Calu3 (cell line): Measurements from ENCODE around the gene N4BP1.

GRCh38 chr16:35598810-35599559 is 2139.6 kb downstream of the TP53TG3F start:
- PRO-cap, result no peak

DNA sequence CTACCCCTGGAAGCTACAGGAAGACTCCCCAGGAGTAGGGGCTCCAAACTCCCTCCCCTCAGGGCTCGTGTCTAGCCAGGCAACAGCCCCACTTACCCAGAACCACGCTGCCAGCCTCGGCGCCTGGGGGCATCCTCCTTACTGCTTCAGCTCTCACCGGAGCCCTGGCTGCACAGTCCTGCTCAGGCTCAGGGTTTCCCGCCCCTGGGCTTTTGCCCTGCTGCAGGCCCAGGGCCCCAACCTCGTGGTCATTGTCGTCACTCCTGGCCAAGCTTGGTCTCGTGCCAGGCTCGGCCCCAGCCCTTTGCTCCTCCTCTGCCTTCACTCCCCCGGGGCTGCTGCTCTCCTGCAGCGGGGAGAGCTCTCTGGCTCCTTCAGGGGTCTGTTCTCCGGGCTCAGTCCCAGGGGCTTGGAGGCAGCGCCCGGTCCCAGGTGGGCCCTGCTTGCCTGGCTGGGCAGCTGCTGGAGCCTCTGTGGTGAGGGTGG is 16.0 kb downstream of the MYLK3 start:
- PRO-cap, result no peak

- PRO-cap, result no peak
These were observed 1.2 kb downstream of the C16orf87 start for GRCh38 chr16:46829784-46830268.

- PRO-cap, result no peak
These were observed 11.6 kb downstream of the GPT2 start for GRCh38 chr16:46895479-46896391.

DNA sequence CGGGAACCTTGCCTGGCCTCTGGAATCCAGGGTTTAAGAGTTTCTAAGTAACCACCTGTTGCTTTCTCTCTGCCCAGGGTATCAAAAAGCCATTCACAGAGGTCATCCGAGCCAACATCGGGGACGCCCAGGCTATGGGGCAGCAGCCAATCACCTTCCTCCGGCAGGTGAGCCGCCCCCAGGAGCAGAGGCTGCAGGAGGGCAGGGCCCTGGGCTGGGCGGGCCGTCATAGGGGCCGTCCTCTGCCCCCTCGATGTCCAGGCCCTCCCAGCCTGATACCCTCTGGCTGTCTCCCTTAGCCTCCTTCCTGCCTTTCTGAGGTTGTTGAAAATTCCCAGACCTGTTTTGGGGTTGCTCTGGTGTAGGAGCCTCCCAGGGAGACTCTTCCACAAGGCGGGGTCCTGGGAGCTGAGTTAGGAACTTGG is 13.4 kb downstream of the GPT2 start:
- PRO-cap, result no peak

- PRO-cap, result no peak
These were observed 38.1 kb downstream of the GPT2 start for GRCh38 chr16:46922068-46922939.

- PRO-cap, result no peak
These were observed 16.8 kb downstream of the DNAJA2 start for GRCh38 chr16:46956320-46957472.

DNA sequence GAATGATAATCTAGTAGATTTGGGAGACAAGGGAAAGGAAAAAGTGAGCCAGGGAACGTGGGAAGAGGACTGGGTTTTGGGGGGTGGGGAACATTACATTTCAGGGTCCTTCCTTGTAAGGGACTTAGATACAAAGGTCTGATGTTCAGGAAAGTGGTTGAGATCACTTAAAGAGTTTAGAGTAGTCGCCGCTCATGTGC is 85.8 kb upstream of the NETO2 start:
- PRO-cap, result no peak

GRCh38 chr16:47420560-47421125 is 40.2 kb downstream of the ITFG1 start:
- PRO-cap, result no peak

- PRO-cap, result no peak
These were observed 39.3 kb downstream of the ABCC12 start for GRCh38 chr16:48116570-48116892.

DNA sequence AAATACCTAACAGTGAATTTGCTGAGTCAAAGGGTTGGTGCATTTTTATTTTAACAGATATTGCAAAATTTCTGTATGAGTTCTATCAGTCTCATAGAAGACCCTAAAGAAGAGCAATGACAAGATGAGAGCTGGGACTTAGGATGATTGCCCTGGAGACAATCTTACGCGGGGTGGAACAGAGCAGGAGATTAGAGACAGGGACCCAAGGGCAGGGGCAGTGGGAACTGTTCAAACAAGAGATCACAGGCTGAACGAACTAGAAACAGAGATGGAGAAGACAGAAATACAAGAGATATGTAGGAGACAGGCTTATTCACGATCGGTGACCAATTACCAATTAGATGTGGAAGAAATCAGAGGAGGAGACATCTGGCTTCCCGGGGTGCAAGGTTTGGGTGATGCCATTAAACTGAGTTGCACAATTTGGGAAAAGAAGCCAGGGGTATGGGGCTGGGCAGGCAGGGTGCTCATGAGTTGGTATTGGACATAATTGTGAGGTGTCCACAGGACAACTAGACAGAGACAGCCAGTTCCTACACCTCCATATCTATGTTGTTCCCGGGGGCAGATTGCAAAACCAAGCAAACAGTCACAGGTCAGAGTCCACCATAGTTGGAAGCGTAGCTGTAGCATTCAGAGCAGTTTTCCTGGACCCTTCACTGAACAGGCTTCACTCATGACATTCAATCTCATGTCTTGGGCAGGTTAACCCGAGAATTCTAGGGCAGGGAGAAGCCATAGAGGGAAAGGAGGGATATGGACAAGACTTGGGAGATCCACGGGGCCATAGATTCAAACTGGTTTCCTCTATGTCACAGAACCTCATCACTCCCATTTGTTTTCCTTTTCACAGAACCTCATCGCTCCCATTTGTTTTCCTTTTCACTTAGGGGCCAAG is 39.7 kb upstream of the LONP2 start:
- PRO-cap, result no peak

DNA sequence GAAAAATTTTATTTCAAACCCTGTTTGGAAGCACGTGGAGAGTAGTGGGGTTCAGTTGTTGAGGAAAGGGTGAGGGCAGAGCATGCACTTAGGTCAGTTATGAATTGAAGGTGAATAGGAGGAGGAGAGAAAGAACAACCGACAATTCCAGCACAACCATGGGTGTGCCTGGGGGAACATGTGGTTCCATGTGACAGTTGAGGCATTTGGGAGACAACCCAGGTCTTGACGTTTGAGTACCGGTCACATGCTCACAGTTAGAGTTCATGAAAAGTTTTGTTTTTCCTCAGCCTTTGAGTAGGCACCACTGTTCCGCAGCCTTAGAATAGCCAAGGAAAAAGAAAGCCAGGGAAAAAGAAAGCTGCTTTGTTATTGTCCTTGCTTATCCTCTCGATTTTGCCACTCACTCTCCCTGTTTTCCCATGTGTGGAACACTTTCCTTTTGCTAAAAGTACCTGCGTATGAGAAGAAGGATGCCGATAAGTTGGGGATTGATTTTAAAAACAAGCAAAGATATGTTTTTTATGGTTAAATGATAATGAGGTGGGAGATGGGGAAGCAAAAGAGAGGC is 25.6 kb upstream of the ABCC11 start:
- PRO-cap, result no peak

- PRO-cap, result no peak
These were observed 29.3 kb downstream of the SIAH1 start for GRCh38 chr16:48355948-48356357.

DNA sequence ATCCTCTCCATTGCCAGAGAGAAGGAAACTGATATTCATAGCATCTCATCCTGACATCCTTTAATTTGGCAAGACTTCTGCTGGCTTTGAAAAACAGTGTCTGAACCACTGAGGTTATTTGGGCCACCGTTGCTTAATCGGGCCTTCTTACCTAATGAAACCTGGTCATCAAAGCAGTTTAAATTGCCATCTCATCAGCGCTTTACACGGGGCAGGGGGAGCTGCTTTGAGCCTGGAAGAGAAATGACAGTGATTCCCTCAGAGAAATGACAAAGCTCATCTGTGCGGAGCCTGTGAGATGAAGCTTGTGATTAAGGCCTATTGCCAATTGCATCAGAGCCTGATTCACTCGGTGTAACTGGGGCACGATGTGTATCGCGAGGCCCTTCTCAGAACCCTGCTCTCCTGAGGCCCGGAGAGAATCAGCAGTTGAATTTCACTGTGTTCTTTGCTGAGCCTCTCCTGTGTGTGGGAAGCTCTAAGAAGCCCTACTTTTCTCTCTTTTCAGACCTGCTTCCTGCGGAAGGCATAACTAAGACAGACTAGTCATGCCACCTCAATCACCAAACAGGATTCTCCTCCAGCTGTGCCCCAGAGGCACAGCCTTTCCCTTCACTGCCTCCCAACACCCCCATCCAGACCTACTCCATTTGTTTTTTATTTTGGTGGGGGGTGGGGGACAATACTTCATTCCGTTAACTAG is 8.7 kb upstream of the SIAH1 start:
- PRO-cap, result no peak

GRCh38 chr16:48405806-48406405 is 20.7 kb upstream of the SIAH1 start:
- PRO-cap, result no peak

DNA sequence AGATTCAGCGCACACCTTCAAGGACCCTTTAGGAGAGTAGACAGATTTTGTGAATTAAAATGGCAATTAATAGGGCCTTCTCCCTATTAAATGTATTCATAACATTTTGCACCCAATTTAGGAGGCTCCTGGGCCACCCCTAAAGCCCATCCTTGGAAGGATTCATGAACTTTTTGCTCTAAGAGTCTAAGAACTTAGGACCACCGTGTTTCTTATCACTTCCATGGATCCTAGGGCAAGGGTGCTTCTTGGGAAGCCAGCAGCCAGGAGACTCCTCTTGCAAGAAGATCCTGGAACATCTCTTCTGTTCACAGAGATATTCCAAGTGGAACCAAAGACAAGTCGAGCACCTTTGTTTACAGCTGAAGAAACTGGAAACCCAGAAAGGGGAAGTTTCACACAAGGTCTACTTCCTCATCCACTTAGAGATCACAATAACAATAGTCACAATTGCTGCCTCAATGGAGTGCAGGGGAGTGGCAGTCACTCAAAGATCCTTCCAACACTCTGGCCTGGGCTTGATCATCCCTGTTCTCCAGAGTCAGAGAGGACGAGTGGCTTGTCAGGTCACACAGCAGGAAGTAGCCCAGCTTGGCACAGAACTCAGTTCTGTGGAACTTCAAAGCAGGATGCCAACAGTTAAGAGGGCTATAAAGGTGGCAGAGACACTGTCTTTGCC is 46.8 kb upstream of the SIAH1 start:
- PRO-cap, result no peak

- PRO-cap, result bidirectional peak, plus-strand start at chr16:48609805, minus-strand start at chr16:48609814; bidirectional peak, plus-strand start at chr16:48609940, minus-strand start at chr16:48609981; bidirectional peak, plus-strand start at chr16:48610310, minus-strand start at chr16:48610188
These were observed at the start of gene N4BP1 for GRCh38 chr16:48609360-48610433. Gene N4BP1 (minus strand): TSS chr16:48610180.

GRCh38 chr16:49580753-49580962 is 207.1 kb downstream of the C16orf78 start:
- PRO-cap, result no peak

- PRO-cap, result no peak
These were observed 216.1 kb downstream of the ZNF423 start for GRCh38 chr16:49639664-49640388.

DNA sequence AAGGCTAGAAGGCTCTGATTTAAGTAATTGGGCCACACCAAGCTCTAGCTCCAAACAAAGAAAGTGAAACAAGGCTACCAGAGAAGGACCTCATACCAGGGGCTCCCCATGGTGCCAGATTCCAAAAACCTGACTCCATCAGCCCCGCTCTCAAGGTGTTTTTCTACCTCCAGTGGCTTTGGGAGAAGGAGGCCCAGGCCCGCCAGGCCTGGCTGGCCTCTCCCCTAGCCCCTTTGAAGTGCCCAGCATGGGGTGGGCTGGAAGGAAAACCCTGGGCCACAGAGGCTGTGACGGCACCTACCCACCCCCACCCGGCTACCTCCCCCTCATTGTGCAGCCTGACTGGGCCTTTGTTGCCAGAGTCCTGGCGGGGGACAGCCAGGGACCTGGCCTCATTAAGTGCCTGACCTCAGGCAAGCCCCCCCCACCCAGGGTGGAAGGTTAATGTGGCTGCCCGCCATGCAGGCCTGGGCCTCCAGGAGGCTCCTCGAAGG is 159.5 kb downstream of the ZNF423 start:
- PRO-cap, result no peak